Temporal lobe (tissue), 2 donors: ENCODE data around the gene PSPC1.

GRCh38 chr13:19772139-19772743 lies 10.5 kb downstream of the PSPC1 start:
- RAMPAGE, long total RNA: no peak

DNA sequence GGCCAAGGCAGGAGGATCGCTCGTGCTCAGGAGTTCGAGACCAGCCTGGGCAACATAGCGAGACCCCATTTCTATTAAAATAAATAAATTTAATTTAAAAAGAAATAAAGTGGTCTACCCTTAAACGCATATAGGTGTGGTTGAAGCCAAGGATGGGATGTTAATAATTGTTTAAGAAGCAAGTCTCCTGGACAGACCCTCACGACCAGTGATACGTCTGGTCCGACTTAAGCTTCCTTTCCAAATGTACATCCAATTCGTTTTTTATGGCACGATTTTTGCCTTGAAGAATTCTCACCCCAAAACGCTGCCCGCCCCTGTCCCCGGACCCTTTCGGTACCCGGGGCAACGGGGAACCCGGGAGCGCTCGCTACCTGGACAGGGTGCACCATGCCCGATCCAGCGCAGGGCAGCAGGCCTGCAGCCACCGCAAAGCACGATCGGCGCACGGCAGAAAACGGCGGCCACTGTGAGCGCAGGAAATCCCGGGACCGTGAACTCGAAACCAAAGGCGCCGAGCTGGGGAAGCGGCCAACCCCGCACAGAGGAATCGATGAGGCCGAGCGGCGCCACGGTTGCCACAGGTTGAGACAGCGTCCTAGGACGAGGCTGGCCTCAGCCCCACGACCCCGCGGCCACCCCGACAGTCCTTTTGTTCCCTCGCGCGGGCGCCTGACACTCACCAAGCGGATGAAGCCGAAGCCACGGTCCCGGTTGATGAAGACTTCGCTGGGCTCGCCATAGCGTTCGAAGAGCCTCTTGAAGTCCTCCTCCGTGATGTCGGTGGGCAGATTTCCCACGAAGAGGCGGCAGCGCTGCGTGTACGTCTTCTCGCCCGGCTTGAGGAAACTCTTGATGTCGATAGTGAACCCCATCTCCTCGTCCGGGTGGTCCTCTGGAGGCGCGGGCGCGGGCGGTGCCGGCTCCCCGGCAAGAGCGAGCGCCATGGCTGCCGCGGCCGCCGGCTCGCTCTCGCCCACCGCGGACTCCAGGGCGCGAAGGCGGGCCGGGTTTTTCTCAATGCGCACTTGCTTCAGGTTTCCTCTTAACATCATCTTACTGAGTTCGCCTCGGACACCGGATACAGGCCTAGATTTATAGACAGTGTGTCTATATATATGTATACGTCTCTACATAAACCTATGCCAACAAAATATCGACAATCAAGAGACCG lies 655 bp downstream of the PSPC1 start:
- RAMPAGE, long total RNA: no peak

DNA sequence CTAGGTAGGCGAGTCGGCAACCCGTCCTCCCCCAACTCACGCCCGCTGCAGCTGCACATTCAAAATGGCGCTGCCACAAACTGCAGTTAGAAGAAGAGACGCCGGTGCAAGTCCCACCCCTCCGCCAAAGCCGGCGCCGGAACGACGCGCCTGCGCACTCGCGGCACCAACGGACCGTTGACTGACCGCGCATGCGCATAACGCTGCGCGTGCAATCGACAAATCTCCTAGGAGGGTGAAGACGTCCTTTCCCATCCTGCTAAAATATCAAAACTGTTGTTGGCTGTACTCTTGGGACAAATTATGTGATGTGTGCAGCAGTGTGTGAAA lies at the start of gene PSPC1:
Gene PSPC1, minus strand, starts transcription at position 69 of the 330 bp plus-strand sequence.
- RAMPAGE, long total RNA: no peak

DNA sequence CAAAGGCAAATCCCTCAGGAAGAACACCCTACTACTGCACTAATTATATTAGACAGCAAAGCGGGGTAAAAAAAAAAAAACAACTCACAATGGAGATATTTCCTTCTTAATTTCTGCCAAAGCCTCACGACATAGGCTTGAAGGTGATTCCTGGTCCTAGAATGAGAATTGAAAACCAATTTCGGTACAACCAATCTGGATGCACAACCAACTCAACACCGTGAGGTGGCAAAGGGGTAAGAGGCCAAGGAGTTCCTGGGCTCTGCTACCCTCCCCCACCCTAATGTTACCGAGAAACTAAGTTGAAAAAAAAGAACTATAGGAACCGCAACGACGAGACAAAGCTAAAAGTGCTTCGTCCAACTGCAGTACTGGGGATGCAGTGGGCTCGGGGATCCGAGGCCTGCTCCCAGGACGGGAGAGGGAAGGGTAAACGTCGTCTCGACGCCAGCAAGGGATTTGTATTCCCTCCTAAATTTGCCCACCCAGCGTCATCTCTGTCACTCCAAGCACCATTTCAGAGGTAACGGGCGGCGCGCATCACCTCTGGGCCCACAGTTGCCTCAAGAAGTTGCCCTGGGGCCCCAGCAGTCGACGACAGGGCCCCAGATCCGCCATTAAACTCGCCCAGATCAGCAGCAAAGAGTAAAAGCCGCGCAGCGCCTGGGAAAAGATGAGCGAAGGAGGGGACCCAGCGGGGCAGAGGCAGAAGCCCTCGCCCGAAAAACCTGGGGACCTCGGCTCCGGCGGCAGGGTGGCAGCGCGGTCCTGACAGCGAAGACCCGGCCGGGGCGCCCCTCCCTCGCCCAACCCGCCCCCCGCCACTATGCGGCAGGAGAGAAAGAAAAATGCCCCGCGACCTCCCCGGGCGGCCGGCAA lies 899 bp downstream of the ZMYM5 start:
- RAMPAGE, long total RNA: no peak

DNA sequence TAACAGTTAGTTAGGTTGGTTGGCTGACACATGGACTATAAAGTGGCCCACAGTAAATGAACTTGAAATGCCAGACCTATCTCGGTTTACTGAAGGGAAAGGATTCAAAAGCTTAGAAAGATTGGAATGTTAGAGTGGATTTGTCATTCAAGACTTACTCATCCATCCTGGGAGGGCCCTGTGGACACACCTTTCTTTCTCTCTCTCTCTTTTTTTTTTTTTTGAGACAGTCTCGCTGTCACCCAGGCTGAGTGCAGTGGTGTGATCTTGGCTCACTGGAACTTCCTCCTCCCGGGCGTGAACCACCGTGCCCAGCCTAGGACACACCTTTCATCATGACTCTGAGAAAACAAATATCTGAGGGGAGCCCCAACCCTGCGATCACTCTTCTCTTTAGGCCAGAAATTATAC lies 46.9 kb upstream of the ZMYM5 start:
- RAMPAGE, long total RNA: no peak

DNA sequence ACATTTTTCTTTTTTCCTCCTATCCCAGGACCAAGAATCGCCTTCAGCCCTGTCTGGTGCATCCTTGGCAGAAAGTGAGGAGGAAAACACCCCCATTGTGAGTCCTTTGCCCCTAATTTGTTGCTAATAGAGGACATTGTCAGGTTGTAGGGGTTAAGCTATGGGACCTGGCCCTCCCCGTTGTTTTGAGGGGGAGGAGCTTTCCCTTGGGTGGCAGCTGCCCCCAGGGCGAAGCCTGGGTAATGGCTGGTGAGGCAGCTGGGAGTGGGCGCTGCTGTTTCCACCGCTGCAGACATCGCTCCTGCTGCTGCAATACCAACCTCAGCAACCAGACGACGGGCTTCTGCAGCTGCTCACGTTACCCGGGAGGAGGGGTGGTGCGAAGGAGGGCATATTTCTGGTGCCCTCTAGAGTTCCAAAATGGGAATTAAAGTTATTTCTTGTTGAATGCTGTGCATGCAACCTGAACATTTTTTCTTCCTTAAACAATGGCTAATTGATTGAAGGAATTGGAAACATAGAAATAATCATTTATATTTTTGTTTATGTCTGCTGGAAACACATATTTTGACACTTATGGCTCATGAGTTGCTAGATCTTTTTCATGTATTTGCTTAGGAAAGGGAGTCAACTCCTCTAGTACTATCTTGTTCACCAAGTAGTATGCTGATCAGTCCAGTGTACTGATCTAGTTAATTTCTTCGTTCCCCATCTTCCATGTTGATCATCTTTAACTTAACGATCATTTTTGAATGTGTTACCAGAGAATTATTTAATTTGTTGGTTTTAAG lies 1.6 kb downstream of the ZMYM2 start:
- RAMPAGE, long total RNA: no peak

DNA sequence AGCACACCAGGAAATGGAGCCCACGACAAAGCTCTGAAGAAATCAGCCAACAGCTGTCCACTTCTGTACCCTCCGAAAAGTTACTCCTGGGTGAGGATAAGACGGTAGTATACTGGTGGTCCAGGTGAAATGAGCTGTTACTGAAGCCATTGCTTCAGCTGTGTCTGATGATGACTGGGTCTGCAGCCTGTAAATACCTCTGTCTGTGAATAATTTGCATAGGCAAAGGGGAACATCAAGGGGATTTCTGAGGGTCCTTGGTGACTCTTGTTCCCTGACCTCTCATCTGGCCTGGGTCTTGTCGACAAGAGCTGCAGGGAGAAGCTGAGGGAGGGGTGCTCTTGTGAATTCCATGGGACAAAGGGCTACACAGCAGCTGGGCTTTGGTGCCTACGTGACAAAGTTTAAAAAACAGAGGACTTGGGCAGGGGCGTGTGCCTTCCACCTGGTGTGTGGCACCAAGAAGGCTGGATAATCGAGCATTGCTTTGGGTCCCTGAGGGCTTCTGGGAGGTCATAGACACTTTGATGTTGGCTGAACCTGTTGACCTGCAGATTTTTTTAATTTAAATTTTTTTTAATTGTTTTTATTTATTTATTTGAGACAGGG lies 19.0 kb upstream of the CRYL1 start:
- RAMPAGE, long total RNA: no peak

GRCh38 chr13:20566394-20566962 lies 479 bp upstream of the IFT88 start:
- RAMPAGE, long total RNA: no peak

DNA sequence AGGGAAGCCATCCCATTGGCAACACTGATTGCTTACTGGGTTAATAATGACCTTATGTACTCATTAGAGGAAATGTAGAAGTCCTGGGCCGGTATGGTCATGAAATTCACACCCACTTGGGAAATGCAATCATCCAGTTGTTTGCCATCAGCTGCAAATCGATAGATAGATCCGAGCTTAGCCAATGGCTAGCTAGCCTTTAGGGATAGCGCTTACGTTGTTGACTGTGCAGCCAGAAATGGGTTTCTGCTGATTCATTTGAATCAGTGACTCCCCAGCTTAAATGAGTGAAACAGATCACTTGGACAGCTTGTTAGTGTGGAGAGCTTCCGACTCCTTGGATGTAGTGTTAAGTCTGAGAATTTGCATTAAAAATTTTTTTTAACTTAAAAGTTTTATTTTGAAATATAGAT lies 11.8 kb downstream of the IL17D start:
- RAMPAGE, long total RNA: no peak

DNA sequence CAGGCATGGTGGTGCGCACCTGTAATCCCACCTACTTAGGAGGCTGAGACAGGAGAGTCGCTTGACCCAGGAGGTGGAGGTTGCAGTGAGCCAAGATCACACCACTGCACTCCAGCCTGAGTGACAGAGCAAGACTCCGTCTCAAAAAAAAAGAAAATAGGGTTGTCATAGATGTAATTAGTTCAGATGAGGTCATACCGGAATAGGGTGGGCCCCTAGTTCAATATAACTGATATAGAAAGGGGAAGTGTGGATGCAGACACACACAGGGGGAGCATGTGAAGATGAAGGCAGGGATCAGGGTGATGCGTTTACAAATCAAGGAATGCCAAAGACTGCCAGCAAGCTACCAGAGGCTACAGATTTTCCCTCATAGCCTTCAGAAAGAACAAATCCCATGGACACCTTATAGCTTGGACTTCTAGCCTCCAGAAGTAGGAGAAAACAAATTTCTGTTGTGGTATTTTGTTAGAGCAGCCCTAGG lies 24.3 kb upstream of the EEF1AKMT1 start:
- RAMPAGE, long total RNA: no peak

DNA sequence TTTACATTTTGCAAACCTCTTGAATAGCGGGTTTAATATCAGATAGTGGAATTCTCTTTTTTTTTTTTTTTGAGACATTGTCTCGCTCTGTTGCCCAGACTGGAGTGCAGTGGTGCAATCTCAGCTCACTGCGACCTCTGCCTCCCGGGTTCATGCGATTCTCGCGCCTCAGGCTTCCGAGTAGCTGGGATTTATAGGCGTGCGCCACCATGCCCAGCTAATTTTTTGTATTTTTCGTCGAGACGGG lies 40.4 kb upstream of the XPO4 start:
- RAMPAGE, long total RNA: no peak

GRCh38 chr13:20987488-20988514 lies 73.6 kb downstream of the LATS2 start:
- RAMPAGE, long total RNA: no peak

DNA sequence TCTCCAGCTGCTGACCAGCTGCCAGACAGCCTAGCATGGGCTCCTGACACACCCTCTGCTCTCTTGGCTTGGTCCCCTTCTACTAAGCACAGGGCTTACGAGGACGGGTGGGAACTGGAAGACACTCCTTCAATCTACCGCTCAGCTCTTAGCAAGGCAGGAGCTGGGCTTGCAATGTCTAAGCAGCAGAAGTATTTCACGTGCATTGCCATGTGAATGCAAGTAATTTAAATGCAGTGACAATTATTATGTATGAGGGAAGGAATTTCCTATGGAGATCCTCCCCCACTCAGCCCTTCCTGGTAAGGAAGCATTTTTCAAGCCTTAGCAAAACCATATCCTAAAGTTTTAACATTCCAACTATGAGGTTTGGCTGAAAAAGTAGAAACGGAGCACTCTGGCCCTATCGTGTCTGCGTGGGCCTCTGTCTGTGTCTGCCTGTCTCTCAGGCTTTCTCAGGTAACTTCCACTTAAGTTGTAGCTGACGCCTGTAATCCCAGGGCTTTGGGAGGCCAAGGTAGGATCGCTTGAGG lies 63.7 kb downstream of the LATS2 start:
- RAMPAGE, long total RNA: no peak

- RAMPAGE, long total RNA: no peak
These were observed 807 bp downstream of the LATS2 start for GRCh38 chr13:21060582-21060976.

DNA sequence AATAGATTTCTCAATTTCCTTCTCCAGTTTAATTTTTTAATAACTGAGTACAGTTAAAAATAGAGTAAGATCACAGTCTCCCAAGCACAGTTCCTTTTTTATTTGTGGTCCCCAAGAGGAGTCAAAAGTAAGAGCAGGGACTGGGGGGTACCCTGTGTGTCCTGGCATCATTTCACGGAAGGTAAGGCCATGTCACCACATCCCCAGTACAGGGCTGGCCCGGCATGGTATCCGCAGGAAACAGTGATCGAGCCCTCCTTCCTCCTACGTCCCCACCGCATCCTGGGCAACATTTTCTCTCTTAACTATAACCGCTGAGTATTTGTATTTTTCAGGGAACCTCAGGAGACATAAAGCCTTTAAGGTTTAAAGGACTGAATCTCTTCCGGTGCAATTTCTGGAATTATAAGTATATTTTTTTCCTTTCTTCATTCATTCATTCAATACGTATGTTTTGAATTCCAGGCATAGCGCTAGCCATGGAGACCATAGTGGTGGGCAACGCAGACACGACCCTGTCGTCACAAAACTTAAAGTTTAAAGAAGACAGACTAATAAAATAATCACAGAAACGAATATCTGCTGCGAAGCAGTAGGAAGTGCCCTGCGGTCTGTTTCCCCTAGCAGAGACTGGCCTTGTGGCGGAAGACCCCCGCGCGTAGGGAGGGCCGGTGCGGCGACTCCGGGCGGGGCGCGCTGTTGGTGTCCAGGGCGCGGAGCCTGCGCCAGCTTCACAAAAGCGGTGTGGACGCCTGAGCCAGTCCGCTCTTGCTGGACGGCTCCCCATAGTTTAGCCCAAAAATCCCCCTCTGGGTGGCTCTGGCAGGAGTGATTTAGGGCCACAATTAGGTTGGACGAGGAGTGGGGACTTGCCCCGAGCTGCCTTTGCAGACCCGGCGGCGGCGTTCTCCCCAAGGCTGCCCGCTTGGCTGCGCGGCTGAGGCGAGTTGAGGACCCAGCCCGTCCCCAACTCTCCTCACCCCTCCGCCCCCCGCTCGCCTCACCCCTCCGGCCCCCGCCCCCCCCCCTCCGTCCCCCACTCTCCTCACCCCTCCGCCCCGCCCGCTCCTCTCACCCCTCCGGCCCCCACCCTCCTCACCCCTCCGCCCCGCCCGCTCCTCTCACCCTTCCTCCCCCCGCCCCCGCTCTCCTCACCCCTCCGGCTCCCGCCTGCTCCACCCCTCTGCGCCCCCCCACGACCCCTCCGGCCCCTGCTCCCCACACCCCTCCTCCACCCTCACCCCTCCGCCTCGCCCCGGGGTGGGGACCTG lies 14.0 kb upstream of the LATS2 start:
- RAMPAGE, long total RNA: no peak

- RAMPAGE, long total RNA: no peak
These were observed 15.1 kb upstream of the SAP18 start for GRCh38 chr13:21124792-21125339.

DNA sequence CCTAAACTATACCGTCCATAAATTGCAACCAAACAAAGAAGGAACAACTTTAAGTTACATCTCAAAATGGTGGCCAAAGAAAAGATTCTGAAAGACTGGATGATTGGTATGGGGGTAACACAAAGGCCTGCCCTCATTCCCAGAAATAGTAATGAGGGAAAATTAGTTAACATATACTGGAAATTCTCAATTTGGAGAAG lies 3.8 kb downstream of the SAP18 start:
- RAMPAGE, long total RNA: no peak

DNA sequence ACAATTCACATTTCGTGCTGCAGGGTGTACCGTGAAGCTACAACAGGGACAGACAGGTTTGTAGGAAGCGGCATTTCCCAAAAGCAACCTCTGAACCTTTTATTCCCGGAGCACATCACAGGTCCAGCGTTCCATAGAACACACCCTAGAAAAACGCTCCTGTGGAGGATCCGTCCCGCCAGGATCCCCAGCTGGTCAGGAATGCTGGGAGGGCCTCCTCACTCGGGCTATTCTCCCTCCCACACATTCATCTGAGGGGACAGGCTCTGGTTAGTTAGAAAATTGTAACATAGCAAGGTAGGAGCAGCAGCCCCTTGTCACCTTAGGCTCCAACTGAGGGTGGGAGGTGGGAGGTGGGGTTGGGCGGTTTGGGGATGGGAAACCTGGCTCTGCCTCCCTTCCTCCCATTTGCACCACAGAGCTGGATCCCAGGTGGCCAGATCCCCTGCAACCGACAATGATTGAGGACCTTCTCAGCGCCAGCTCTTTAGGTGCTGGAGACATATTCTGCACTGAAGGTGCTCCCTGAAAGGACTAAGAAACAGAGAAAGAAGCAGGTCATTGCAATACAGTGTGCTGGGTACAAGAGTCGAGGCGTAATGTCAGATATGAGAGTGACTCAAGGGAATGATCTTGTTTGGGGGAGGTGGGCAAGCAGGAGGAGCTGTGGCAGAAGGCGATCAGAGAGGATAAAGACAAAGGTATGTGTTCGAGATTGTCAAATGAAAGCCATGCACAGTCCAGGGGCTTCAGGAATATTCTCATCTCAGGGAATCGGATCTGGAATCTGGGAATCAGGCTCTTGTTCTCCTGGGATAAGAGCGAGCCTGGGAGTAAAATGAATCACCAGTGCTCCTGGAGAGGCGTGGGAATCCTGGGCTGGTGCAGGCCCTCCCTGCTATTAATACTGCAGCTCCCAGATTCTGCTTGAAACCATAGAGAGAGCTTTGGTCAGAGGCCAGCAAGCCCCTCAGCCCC lies 132.0 kb downstream of the ZDHHC20 start:
- RAMPAGE, long total RNA: no peak

- RAMPAGE, long total RNA: no peak
These were observed 29.2 kb downstream of the ZDHHC20 start for GRCh38 chr13:21429824-21430414.

DNA sequence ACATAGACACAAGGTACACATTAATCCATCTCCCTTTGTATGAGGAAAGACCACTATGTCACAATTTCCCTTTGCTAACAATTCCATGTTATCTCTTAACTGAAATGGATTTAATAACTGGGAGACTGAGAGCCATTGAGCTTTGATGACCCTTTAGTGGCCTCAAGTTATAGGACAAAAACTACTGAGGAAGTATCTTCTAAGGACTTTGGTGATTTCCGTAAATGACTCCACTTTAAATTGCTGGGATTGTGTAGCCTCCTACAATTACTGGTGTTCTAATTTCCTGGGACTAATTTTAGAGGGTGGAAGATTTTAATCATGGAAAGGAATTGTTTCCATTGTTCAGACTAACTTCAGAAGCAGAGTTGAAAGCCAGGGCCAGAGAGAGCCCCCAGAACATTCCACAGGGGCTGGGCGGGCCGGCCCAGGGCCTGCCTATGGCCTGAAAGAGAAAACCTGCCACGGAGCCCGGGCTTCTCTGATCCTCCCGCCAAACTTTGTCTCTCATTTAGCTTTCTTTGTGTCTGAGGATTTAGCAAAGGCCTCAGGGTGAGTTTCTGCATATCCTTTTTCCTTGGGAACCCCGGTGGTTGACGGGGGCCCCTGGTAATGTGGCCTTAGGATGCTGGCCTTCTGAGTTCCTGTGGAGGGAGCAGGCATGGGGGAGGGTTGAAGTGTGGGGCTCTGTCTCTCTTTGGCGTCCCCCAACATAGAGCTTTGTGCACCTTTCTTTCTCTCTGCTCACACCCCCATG lies 539.2 kb downstream of the FGF9 start:
- RAMPAGE, long total RNA: no peak